Anterior vena cava (tissue), 1 donor: ENCODE measurements around a stretch of chr11.

GRCh38 chr11:64851514-64852538 lies 7.4 kb upstream of the CDC42BPG start:
- PRO-cap = no peak

- PRO-cap = no peak
These were observed 11.8 kb upstream of the CDC42BPG start for GRCh38 chr11:64855851-64857070.

DNA sequence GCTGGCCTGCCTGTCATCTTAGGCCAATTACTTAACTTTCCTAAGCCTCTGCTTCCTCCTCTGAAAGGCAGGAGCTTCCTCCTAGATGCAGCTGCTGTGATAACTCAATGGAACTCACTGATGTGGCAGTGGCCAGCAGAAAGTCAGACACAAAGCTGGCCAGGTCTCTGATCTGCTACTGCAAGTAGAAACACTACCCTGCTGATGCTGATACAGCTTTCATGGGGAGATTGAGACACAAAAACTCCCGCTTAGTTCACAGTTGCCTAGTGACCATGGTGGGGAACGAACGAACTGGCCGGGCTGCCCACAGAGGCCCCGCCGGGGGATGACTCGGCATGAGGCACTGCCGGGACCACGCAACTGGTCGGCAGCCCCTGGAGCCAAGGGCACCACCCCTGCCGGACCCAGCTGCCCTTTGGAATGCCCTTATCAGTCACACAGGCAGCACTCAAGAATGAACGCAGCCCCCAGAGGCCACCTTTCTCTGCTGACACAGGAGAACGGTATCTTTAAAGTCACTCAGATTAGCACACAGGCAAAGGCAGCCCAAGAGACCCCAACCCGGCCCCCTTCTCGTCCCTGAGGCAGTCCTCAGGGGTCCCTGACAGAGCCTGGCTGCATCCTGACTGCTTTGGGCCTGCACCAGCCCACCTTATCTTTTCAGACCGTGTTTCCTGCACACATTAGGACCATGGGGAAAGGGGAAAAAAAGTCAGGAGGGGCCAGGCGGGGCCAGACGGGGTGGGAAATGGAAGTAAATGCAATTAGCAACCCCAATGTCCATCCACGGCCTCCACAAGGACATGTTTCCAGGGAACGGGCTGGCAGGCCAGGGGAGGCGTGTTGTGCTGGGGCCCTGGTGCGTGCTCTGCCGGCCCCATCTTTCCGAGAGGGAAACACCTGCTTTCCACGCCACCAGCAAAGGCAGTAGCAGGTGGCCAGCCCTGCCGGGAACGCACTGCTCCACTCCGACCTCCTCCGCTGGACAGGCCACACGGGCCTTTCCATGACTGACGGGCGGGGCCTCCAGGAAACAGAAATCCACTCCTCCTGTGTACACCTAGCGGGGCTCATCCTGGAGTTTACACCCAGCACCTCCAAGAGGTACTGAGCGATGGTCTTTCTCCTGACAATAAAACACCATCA lies 7.7 kb downstream of the EHD1 start:
- PRO-cap = unidirectional peak, plus-strand start at position 339 of the sequence; unidirectional peak, minus-strand start at position 982 of the sequence

DNA sequence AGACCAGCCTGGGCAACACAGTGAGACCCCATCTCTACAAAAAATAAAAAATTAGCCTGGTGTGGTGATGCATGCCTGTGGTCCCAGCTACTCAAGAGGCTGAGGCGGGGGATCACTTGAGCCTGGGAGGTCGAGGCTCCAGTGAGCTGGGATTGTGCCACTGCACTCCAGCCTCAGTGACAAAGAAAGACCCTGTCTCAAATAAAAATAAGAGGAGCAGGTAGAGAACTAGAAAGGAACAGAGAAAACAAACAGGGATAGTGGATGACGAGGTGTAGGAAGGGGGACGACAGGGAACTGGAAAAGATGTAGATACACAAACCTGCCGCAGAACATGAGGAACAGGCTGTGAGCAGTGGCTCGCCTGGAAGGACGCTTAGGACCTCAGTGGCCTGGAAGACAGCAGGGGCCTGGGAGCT lies 13.7 kb upstream of the EHD1 start:
- PRO-cap = no peak

GRCh38 chr11:64932959-64933441 lies 2.7 kb downstream of the GPHA2 start:
- PRO-cap = no peak

DNA sequence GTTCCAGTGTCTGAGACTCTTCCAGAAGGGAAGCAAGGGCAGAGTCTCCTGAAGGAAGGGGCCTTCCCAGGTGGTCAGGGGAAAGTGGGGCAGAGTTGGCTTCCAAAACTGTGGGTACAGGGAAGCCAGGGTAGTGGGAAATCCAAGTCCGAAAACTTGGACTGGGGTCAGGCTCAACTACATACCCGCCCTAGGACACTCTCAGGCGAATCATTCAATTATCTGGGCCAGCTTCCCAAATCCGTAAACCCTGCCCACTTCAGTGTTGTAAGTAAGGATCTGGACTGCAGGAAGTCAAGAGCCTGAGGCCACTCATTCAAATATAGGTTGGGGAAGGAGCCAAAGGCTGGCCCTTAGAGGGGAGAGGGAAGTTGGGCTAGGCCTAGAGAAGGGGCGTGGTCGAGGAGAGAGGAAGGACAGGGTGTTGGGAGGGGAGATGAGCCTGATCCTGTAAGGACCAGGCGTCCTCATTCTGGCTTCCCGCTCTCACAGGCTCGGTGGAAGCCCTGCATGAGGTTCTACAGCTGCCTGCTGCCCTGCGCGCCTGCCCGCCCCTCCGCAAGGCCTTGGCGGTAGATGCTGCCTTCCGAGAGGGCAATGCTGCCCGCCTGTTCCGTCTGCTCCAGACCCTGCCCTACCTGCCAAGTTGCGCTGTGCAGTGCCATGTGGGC lies 2.9 kb downstream of the SAC3D1 start:
- PRO-cap = no peak

GRCh38 chr11:65066777-65067596 lies 8.6 kb upstream of the NAALADL1 start:
- PRO-cap = no peak

GRCh38 chr11:65110111-65110975 lies 1.3 kb upstream of the TM7SF2 start:
- PRO-cap = no peak

DNA sequence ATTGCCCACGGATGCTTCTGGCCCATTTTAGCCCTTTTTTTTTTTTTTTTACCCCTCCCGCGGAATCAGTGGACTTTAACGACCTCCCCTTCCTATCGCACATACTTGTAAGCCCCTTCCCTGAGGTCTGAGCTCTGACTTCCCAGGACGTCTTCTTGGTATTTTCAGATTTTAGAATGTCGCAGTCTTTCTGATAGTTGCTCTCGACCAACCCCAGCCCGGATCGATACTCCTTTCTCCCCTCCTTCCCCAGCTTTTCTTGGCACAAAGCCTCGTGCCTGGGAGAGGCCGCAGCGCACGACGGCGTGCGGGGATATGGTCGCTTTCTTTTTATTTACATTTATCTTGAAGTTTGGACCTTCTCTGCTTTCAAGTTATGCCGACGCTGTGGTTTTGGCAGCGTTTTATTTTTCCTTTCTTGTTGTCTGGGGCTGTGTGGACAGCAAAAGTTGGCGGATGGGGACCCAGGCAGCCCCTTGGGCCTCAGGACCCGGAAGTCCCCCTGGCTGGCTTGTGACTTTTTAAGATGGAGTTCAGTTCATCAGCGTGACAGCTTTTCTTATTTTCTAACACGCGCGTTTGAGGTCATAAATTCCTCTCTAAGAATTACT lies 4.2 kb upstream of the SPDYC start:
- PRO-cap = no peak

DNA sequence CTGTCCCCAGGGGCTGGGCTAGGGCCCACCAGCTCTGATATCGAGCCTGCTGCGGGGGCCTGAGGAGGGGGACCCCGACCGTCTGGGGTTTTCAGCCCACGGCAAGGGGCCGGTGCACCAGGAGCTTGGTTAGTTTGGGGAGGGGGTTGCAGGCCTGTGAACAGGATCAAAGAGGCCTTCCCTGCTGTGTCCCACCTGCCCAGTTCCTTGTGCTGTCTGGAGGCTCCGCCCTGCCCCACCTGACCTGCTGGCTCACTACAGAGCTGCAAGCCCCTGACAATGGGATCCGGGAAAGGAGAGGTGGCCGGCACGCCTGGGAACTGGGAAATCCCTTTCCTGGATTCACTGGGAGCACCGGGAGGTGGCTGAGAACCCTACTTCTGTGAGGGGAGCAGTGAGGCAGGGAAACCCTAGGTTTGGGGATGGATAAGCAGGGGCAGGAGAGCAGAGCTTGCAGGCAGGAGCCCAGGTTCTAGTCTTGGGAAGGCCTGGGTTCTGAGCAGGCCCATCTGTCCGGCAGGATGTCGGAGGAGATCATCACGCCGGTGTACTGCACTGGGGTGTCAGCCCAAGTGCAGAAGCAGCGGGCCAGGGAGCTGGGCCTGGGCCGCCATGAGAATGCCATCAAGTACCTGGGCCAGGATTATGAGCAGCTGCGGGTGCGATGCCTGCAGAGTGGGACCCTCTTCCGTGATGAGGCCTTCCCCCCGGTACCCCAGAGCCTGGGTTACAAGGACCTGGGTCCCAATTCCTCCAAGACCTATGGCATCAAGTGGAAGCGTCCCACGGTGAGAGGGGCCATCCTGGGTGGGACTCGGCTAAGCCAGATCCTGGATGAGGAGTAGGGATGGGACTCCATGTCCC lies 685 bp downstream of the CAPN1 start:
- PRO-cap = no peak

- PRO-cap = no peak
These were observed 36.9 kb upstream of the POLA2 start for GRCh38 chr11:65224894-65225287.

DNA sequence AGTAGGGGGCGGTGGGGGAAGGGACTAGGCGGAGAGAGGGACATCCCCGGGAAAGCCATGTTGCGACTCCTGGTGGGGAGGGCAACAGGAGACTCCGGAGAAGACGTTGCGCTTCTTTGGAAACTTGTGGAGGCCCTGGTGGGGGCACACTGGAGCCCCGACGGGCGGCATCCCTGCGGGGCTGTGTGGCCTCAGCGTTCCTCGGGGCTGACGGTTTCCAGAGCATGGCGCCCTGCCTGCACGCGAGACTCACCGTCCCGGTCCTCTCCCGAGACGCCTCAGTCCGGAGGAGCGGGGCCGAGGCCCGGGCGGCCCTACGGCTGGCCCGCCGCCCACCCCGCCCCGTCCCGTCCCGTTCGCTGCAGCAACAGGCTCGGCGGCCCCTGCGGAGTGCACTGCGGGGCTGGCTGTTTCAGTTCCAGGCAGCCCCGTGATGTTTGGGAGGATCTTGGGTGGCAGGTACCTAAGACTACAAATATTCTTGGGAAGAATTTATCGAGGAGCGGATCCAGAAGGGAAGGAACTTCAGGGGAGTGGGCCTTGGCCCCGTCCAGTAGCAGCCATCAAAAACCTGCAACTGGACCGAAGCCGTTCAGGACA lies 421 bp downstream of the DPF2 start:
- PRO-cap = no peak

GRCh38 chr11:65381739-65382051 lies 751 bp downstream of the SLC25A45 start:
- PRO-cap = no peak

DNA sequence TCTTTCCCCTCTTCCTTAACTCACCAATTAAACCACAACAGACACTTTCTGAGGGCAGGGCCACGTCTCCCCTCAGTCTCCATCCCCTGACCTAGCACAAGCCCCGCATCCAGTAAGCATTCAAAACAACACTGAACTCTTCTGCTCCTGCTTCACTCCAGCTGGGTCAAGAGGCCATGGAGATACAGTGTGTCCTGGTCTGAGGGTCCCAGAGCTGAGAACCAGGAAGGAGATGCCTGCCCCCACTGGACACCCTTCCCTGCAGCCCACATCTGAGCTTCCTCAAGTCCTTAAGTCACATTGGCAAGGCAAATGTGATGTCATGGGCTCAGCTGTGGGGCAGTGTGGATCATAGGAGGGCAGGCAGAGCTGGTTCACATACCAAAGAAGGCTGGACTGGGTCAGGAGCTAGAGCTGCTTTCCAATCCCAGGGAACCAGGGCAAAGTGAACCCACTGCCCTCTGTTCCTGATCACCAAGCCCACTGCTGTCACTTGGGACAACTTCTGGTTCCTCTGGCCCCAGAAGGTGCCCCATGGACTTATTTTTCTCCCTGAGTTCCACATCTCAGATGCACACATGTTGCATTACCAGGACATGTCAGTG lies 1.3 kb upstream of the FRMD8 start:
- PRO-cap = unidirectional peak, plus-strand start at position 384 of the sequence

GRCh38 chr11:65400468-65401041 lies 14.1 kb downstream of the FRMD8 start:
- PRO-cap = no peak

DNA sequence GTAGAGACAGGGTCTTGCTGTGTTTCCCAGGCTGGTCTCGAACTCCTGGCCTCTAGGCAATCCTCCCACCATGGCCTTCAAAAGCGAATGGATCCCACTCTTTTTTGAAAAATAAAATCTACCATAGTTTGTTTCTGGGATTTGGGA lies 34.2 kb downstream of the FRMD8 start:
- PRO-cap = no peak

DNA sequence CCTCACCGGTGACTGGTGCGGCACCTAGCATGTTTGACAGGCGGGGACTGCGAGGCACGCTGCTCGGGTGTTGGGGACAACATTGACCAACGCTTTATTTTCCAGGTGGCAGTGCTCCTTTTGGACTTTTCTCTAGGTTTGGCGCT lies 37.0 kb downstream of the FRMD8 start:
- PRO-cap = no peak

- PRO-cap = bidirectional peak, plus-strand start at chr11:65425439, minus-strand start at chr11:65425348
These were observed 38.5 kb downstream of the FRMD8 start for GRCh38 chr11:65424820-65425508.

GRCh38 chr11:65442893-65443852 lies 56.7 kb downstream of the FRMD8 start:
- PRO-cap = no peak

GRCh38 chr11:65487774-65488804 lies 36.8 kb upstream of the SCYL1 start:
- PRO-cap = no peak